Epidermal melanocyte (primary cell): Measurements from ENCODE around the gene ASTN1.

GRCh38 chr1:174967966-174968609 is 31.7 kb upstream of the CACYBP start:
- RRBS, result no CpG with 5 or more reads among the region's 3 CpGs

GRCh38 chr1:175191402-175192586 is 782 bp downstream of the KIAA0040 start:
- RRBS, result 2% methylated on average over 3 of the region's 24 CpGs

DNA sequence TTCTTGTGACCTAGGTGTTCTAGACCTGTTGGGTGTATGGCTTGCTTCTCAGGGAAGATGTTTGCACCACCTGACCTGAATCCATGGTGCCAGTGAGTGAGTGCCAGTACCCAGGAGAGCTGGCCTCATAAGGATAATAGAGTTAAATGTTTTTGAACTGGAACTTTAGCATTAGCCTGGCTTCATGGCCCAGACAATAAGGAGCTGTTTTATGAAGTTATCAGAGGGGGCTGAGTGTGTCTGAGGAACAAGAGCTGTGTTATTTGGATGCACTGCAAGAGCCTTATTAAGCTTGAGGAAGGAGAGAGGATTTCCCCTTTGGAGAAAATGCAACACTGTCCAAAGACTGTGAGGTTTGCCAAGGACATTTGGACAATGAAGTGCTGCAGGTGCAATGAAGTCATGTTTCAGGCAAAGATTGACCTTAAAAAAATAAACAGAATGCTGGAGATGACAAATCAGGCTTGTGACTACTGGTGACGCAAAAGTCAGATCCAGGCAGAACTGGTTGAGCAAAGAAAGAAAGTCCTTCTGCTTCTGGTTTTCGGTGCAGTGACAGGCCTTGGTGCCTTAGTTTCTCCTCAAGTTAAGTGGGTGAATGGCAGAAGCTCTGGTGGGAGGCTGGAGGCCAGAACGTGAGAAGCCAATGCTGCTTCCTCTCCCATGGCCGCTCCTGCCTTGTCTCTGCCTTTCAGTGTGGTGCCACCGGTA is 125.2 kb upstream of the KIAA0040 start:
- RRBS, result no CpG with 5 or more reads among the region's 5 CpGs

GRCh38 chr1:175840151-175840702 is 96.8 kb upstream of the TNR start:
- RRBS, result no CpG with 5 or more reads among the region's 4 CpGs

- RRBS, result no CpG with 5 or more reads among the region's 4 CpGs
Measured at GRCh38 chr1:175840779-175841161, 97.4 kb upstream of the TNR start.

DNA sequence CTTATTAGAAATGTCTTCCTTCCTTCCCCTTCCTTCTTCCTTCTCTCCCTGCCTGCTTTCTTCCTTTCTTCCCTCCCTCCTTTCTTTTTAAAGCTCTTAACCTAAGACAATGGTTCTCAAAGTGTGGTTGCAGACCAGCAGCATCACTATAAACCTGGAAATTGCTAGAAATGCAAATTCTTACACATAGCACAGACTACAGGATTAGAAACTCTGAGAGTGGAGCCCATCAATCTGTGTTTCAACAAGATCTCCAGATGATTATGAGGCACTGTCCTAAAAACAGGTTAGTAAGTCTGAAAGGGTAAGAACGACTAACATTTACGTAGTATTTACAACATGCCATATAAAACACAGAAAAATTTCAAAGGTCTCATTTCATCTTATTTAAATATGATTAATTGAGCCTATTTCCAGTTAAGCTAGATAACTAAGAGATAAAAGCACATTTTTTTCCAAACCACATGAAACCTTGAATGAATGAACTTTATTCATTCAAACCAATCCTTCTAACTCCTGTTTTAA is 138.8 kb downstream of the COP1 start:
- RRBS, result no CpG with 5 or more reads among the region's 2 CpGs

- RRBS, result no CpG with 5 or more reads among the region's 2 CpGs
Measured at GRCh38 chr1:176162678-176163136, 44.4 kb downstream of the COP1 start.

DNA sequence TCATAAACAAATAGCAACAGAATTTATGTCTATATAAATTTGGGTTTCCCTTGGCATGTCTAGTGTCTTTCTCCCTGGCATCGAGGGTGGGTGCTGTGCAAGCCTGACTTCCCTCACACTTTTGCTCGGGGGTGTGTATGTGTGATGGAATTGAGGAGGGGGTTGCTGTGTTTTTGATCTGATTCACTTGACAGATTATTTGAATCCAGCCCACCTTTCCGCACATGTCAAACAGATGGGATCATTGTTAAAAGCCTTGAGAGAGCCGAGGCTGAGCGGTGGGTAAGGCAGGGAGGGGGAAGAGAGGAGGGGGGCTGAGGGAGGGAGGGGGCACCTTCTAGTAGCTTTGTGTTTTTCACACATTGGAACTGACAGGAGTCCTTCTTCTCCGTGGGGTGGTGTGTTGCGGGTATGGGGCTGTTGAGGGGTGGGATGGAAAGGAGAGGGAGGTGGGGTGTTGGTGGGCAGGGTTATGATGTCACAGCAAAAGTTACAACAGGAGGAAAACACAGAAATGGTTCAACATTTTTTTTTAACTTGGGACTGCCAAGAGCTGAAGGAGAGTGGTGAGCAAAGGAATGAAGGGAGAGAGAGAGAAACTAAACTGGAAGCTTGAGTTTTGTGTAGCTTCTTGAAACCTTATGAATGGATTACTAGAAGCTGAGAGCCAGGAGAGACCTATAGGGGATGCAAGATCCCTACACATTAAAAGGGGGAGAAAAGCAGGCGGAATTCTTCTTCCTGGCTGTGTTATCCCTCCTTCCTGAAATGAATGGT is 90.2 kb downstream of the PAPPA2 start:
- RRBS, result no CpG with 5 or more reads among the region's 8 CpGs

GRCh38 chr1:176656095-176656845 is 193.3 kb downstream of the PAPPA2 start:
- RRBS, result no CpG with 5 or more reads among the region's 3 CpGs

DNA sequence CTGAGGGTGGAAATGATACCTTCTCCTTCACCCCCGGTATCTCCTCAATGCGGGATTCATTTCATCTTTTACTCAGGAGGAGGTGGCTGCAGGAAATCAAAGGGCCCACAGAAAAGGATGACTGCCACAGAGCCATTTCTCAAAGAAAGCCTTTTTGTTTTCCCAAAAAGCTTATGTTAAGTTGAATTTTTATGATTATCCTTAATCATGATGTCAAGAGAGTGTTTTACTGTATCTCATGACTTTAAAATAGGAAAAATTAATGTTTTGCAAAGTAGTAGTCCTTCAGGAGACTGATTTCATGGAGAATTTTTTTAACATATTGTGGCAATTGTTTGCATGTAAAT is 332.3 kb downstream of the PAPPA2 start:
- RRBS, result no CpG with 5 or more reads among the region's 2 CpGs

DNA sequence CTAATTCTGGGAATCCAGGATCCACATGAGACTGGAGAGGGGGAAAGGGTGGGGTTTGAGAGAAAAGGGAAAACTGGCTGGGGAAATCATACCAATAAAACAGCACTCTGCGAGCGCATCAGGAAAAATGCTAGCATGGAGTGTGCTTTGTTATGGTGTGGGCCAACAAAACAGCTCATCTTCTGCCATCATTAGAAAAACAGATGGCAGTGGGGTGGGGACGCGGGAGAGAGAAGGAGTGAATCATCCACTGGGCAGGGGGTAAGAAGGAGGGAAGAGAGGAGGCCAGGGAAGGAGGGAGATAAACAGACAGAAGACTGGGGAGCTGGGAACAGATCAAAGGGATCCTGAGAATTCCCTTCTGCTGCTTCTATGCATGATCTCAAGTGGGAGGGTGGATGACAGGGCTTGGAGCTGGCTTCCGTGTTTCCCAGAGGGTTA is 338.4 kb downstream of the PAPPA2 start:
- RRBS, result no CpG with 5 or more reads among the region's 5 CpGs

DNA sequence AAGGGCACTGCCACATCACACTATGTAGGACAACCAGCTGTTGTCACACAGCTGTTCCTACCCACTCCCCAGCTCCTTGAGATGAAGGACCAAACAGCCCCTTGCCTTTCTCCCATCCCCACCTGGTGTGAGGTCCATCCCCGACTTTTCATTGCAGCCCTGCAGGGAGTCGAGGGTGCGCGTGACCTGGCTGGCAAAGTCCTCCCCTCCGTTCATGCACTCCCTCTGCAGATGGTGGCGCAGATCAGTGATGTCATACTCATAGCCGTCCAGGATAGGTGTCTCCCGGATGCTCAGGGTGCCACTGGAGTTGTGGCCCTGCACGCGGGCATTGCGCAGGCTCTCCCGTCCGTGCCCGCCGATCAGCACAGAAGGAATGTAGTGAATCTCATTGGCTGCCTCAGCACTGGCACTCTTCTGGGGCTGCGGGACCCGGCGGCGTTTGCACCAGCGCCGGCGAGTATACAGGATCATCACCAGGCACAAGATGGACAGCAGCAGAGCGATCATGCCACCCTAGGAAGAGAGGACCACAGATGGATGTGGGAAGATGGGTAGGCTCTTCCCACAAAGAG is 132.1 kb downstream of the ASTN1 start:
- RRBS, result no CpG with 5 or more reads among the region's 23 CpGs

- RRBS, result 6% methylated on average over 24 of the region's 66 CpGs
Measured at GRCh38 chr1:177163880-177165134, at the start of gene ASTN1. ASTN1 (minus strand) TSS chr1:177164712.

- RRBS, result no CpG with 5 or more reads among the region's 11 CpGs
Measured at GRCh38 chr1:177256418-177256924, 85.7 kb downstream of the BRINP2 start.

DNA sequence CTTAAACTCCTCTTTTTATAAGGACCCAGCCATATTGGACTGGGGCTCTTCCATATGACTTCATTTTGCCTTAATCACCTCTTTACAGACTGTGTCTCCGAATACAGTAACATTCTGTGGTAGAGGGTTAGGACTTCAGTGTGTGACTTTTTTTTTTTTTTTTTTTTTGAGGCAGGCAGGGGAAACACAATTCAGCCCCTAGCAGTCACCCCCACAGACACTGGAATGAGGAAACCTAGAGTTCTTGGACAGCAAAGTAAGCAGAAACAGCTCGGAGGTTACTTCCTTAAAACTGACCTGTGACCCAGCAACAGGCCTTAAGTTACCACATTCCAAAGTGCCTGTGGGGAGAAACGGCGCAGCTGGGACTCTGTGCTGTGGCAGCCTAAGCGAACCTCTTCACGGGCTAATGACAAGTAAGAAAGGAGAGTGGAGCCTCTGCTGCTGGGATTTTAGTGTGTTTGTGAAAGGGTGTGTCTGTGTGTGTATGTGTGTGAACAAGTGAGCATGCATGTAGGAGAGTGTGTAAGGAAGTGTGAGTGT is 180.5 kb downstream of the BRINP2 start:
- RRBS, result no CpG with 5 or more reads among the region's 6 CpGs

DNA sequence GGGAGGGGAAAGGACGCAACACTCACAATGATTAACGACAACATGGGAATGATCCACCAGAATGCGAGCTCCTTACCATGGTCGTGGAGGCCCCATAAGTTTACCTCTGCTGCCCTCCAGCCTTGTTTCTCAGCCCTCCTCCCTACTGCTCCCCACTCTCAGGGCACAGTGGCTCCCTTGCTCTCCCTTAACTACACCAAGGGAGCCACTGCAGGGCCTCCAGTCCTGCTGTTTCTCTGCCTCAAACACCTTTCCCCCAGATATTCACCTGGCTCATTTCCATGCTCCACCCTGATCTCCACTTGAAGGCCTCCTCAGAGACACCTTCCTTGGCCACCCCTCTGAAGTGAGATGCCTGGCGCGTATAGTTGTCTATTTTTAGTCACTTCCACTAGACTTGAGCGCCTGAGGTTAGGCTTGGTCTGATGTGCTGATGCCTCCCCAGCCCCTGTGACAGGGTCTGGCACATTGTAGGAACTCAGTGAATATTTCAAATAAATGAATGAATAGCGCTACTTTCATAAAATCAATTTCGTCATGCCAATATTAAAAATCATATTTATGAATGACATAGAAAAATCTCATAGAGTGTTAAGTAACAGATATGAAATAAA is 34.9 kb downstream of the SEC16B start:
- RRBS, result no CpG with 5 or more reads among the region's 9 CpGs

DNA sequence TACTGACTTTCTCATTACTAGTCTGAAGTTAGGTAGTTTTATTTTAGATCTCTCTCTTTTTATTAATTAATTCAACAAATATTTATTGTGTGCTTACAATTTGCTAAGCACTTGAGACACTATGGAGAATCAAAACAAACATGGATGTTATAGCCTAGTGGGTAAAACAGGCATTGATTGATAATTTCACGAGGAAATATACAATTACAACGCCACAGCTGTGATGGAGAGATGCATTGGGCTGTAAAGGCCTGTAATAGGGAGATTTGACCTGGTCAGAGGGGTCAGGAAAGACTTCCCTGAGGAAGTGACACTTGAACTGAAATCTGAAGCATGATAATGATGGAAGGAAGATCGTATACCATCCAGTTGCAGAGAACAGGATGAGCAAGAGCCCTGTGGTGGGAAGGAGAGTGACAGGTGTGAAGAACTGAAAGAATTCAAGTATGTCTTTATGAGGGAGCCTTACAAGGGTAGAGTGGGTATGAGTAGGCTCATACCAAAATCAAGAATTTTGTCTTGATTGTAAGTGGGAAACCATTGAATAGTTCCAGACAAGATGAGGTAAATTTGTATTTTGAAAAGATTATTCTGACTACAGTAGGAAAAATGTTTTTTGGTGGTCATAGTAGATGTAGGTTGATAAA is 129.3 kb downstream of the RASAL2 start:
- RRBS, result no CpG with 5 or more reads among the region's 3 CpGs

GRCh38 chr1:178409391-178410587 is 87.0 kb downstream of the CLEC20A start:
- RRBS, result no CpG with 5 or more reads among the region's 7 CpGs

- RRBS, result no CpG with 5 or more reads among the region's 3 CpGs
Measured at GRCh38 chr1:178474532-178475092, 22.2 kb downstream of the CLEC20A start.

GRCh38 chr1:178488201-178488653 is 8.5 kb downstream of the CLEC20A start:
- RRBS, result no CpG with 5 or more reads among the region's 5 CpGs